Cardiac atrium fibroblast (primary cell): ENCODE measurements around the gene MUC5AC.

GRCh38 chr11:821067-821872 is 2.6 kb downstream of the PNPLA2 start:
- RAMPAGE, long total RNA, result no peak

GRCh38 chr11:850506-851084 is 7.9 kb downstream of the TSPAN4 start:
- RAMPAGE, long total RNA, result no peak

GRCh38 chr11:862470-862913 is 19.8 kb downstream of the TSPAN4 start:
- RAMPAGE, long total RNA, result no peak

- RAMPAGE, long total RNA, result no peak
These were observed 22.1 kb downstream of the TSPAN4 start for GRCh38 chr11:864475-865432.

DNA sequence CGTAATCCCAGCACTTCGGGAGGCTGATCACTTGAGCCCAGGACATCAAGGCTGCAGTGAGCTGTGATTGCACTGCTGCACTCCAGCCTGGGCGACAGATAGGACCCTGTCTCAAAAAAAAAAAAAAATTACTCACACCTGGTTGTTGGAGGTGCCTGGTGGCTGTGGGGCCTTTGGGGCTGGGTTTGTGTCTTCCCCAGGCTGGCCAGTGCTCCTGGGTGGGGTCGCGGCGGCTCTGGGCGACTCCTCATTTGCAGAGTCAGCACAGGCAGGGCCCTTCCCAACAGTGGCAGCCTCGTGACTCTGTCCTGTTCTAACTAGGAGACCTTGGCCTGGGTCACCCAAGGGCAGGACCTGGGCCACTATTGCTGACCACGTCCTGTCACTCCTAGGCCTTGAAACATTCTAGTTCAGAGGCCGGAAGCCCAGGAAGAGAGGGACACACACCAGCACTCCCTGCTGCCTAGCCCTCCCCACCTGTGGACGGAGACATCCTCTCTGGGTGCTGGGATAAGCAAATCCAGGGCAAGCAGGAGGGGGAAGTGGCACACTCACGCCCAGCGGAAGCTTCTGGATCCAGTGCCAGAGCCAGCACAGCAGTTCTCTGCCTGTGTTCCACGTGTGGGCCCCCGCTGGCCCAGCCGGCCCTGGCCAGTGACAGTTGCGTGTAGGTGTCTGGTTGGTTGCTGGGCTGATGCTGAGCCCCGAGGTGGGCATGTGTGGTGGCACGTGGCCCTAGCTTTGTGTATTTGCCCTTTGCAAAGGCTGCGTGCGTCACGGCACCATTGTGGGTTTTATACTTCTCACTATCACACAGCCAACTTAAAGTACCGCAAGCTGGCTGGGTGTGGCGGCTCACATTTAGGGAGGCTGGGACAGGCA is 4.2 kb upstream of the CHID1 start:
- RAMPAGE, long total RNA, result no peak

DNA sequence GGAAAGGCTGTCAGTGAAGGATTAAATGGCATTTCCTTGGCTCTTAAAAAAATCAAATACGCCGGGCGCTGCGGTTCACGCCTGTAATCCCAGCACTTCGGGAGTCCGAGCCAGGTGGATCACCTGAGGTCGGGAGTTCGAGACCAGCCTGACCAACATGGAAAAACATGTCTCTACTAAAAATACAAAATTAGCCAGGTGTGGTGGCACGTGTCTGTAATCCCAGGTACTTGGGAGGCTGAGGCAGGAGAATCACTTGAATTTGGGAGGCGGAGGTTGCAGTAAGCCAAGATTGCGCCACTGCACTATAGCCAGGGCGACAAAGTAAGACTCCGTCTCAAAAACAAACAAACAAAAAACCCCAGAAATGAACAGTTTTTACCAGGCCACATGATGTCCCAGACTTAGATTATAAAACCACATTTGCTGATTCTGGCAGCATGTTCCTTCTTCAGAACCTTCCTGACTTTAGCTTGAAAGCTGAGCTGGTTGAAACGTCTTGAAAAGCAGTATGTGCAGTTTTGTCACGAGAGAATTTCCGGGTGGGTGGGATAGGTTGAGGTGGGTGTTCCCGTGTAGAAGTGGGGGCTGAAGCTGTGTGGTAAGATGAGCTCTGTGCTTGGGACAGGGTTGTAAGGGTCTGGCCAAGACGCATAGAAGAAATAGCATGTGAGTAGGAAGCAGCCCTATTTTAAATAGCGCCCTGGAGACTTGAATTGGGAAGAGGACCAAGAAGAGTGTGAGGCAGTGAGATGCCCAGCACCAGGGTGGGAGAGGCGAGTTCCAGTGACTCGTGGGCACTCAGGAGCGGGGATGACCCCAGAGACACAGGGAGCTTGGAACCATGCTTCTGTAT is 7.5 kb downstream of the AP2A2 start:
- RAMPAGE, long total RNA, result no peak

GRCh38 chr11:953318-953936 is 27.8 kb downstream of the AP2A2 start:
- RAMPAGE, long total RNA, result no peak

- RAMPAGE, long total RNA, result no peak
These were observed 24.2 kb upstream of the MUC6 start for GRCh38 chr11:1060677-1061088.

- RAMPAGE, long total RNA, result no peak
These were observed 38.5 kb upstream of the MUC6 start for GRCh38 chr11:1074722-1075798.

GRCh38 chr11:1089634-1090280 is 53.2 kb upstream of the MUC6 start:
- RAMPAGE, long total RNA, result no peak

GRCh38 chr11:1157375-1158280 is at the start of gene MUC5AC:
MUC5AC (plus strand) TSS chr11:1157953.
- RAMPAGE, long total RNA, result no peak

- RAMPAGE, long total RNA, result no peak
These were observed 1.0 kb downstream of the MUC5B start for GRCh38 chr11:1223574-1224595.

DNA sequence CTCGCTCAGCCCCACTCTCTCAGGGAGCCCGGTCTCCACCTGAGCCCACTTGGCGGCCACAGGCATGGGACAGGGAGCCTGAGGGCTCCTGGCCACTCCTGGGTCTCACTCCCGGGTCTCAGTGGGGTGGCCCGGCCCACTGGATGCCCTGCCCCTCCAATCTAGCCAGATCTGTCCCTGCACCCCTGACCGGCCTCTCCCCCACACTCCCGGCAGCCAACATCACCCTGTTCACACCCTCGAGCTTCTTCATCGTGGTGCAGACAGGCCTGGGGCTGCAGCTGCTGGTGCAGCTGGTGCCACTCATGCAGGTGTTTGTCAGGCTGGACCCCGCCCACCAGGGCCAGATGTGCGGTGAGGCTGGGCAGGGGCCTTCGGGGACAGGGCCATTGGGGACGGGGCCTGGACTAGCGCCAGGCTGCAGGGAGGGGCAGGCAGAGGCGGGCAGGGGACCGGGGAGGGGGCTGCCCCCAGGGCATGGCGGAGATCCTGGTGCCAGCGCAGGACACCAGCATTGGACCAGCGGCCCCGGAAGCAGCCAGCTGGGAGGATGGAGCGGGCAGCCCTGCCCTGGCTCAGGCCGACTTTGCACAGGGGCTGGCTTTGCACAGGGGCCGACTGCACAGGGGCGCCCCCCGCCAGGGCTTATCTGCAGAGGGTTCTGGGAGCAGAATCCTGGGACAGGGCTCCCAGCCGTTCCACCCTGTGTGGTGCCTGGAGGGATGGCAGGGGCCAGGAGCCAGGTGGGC is 8.5 kb downstream of the MUC5B start:
- RAMPAGE, long total RNA, result no peak

- RAMPAGE, long total RNA, result no peak
These were observed 23.3 kb downstream of the MUC5B start for GRCh38 chr11:1245931-1246787.

DNA sequence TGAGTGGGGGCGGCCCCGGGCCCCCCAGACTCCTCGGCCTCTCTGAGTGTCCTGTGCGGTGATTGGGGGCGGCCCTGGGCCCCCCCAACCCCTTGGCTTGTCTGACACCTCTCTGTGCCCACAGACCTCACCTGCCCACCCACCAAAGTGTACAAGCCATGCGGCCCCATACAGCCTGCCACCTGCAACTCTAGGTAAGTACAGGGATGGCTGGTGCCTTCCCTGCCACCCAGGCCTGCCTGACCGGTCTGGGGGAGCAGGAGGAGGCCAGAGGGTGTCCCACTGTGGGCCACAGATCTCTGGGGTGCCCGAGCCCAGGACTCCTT is 33.1 kb downstream of the MUC5B start:
- RAMPAGE, long total RNA, result no peak

- RAMPAGE, long total RNA, result no peak
These were observed 10.5 kb downstream of the TOLLIP start for GRCh38 chr11:1298722-1299599.

- RAMPAGE, long total RNA, result no peak
These were observed 2.1 kb downstream of the TOLLIP start for GRCh38 chr11:1307215-1307752.

DNA sequence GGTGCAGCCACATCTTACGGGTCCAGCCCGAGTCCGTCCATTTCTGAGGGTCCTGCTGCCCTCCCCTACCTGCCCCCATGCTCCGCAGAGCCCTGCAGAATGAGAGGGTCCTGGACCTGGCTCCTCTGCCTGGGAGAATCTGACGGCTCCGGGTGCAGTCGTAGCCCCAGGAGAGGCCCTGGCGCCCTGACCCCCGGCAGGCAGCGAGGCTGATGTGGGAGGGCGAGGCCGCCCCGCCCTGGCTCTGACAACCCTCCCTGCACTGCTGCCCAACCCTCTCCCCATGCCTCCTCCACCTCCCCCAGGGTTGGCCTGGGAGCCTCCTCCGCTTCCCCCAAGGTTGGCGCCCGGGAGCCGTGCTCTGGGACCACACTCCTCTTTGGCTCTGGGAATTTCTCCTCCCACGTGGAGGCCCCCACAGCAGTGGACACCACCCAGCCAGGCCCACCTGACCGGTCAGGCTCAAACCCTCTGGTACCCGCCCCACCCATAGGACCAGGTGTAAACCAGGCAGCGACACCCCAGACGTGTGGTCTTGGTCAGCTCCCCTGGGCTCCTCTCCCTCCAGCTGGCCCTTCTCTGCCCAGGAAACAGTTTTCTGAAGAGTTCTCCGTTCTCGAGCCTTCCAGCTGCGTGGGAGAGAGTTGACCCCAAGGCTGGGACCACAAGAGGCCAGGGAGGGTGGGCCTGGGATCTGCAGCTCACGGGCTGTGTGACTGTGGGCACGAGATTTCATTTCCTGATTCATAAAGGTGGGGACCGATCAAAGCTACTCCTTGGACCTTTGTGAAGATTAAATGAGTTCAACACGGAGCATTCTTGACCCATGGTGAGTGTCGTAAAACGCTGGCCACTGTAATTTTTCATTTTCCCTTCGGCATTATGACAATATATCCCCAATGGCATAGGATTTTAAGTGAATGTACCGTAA is 39.5 kb upstream of the BRSK2 start:
- RAMPAGE, long total RNA, result no peak

DNA sequence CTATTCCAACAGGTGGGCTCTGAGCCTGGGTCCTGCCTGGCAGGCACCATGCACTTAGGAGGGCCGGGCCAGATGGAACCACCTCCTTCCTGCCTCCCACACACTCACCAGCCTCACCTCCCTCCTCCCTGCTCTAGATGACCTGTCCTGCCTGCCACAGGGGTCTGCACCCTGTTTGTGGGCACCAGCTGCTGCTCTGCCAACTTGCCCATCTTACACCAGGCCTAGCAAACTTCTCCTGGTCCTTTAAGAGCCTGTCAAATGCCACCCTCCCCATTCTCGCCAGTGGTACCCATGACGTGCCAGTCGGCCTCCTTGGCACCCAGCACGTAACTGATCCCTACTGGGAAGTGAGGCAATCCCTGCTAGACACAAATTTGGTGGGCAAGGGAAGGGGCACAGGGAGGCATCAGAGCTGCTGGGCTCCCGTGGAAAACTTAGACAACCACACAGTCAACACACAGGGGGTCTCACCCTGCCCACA is 3.1 kb downstream of the MOB2 start:
- RAMPAGE, long total RNA, result no peak

DNA sequence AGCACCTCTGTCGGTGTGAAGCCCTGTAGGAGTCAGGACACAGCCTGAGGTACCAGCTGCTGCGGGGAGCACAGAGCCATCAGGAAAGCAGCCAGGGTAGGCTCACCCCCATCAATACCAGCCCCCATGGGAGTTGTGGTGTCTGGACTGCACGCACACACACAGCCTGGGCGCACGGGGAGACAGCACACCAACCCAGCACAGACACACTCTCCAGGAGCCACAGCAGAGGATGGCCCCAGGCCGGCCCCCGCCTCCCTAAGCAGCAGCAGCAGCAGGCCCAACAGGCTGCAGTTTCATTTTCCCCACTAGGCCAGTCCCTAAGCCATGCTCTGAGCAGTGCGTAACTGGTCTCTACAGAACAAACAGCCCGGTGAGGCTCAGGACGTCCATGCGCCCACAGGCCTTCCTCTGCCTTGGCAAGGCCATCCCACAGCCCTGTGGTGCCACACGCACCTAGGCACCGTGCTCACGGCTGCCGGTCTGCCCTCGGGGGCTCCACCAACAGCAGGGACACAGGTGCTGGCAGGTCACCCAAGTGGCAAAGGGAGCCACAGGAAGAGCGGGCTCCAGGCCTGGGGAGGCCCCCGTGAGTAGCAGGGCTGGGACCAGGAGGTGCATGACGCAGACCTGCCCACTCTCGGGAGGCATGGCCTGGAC is 1.2 kb upstream of the MOB2 start:
- RAMPAGE, long total RNA, result no peak